Metastatic Pancreatic Carcinoma in the Ovary (tissue), 1 donor: ENCODE measurements around the gene RTKN.

GRCh38 chr2:71746777-71747518 is 280.4 kb downstream of the DYSF start:
- PRO-cap, result no peak

DNA sequence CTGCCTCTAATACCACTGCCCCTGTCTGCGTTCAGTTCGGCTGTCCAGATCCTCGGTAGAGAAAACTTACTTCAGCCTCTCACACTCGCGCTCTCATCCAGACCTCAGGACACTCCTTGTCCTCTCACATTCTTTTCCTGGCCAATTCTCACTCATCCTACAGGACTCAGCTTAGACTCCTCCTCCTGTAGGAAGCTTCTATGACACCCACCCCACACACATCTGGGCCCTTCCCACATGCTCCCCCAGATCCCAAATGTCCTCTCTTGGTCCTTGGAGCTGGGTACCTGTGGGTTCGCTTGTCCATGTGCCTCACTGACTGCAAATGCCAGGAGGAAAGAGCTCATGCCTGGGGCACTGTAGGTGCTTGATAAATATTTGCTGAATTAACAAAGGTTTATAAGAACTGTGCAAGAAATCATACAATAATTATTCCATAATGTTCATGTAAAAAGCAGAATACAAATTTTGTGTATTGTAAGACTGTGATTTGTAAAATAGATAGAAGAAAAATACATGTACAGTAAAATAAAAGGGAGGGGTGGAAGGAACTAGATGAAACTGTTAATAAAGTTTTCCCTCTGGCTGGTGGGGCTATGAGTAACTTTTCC is 182.7 kb downstream of the CYP26B1 start:
- PRO-cap, result no peak

GRCh38 chr2:72989700-72990146 is 72.4 kb downstream of the EMX1 start:
- PRO-cap, result no peak

DNA sequence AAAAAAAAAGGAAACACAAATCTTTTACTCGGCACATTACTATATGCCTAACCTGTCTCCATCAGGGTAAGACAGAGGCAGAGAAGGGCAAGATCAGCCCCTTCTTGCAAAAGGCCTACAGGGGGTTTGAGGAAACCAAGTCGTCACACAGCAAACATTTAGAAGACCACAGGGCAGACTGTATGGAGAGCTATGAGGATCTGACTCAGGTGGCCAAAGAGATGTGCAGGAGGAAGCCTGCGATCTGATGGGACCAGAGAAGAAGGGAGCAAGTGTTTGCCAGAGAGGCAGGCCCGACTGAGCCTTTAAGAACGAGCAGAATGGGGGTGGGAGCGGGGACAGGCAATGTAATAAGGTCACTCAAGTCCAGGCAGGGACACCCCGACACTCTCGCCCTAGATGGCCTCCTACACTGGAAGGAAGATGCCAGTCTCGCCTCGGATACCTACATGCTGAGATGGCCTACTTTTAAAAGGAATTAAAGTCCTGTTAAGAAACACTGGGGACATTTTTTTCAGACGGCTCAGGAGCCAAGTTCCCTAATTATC is 1.6 kb downstream of the SFXN5 start:
- PRO-cap, result no peak

- PRO-cap, result no peak
Measured at GRCh38 chr2:73212300-73212929, 1.6 kb upstream of the SMYD5 start.

DNA sequence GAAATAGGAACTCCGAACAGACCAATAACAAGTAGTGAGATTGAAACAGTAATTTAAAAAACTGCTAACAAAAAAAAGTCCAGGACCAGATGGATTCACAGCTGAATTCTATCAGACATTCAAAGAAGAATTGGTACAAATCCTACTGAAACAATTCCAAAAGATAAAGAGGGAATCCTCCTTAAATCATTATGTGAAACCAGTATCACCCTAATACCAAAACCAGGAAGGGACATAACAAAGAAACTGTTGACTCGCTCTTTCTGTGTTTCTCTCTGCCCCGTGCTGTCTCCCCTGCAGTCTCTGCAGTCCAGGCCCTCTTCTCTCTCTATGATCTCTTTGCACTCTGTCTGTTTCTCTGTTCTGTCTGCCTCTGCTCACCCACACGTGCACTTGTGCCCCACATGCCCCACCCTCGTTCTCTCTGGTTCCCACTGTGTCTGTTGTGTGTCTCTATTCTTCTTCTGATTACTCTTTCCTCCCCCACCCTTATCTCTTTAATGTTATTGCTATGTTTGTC is 54.2 kb downstream of the NAT8 start:
- PRO-cap, result no peak

DNA sequence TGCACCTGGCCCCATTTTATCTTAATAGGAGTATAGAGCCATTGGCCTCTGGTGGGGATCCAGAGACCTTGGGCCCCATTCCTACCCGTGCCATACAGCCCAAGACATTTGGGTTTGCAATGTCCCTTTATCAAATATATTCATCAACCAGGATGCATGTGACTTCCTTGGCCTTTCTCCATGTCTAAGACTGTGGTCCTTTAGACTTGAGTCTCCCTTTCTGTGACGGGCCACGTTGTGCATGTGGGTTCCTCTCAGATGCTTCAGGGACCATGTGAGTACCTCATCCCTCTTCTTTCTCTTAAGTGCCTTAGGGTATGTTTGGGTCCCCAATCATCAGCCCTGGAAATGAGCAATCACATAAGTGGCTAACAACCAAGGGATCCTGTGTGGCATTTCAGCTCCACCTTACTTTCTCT is 4.2 kb upstream of the TPRKB start:
- PRO-cap, result no peak

- PRO-cap, result no peak
Measured at GRCh38 chr2:73896270-73897050, 3.7 kb downstream of the ACTG2 start.

GRCh38 chr2:73928703-73929288 is 2.1 kb downstream of the DGUOK start:
- PRO-cap, result no peak

- PRO-cap, result no peak
Measured at GRCh38 chr2:73979574-73980245, 5.0 kb upstream of the TET3 start.

DNA sequence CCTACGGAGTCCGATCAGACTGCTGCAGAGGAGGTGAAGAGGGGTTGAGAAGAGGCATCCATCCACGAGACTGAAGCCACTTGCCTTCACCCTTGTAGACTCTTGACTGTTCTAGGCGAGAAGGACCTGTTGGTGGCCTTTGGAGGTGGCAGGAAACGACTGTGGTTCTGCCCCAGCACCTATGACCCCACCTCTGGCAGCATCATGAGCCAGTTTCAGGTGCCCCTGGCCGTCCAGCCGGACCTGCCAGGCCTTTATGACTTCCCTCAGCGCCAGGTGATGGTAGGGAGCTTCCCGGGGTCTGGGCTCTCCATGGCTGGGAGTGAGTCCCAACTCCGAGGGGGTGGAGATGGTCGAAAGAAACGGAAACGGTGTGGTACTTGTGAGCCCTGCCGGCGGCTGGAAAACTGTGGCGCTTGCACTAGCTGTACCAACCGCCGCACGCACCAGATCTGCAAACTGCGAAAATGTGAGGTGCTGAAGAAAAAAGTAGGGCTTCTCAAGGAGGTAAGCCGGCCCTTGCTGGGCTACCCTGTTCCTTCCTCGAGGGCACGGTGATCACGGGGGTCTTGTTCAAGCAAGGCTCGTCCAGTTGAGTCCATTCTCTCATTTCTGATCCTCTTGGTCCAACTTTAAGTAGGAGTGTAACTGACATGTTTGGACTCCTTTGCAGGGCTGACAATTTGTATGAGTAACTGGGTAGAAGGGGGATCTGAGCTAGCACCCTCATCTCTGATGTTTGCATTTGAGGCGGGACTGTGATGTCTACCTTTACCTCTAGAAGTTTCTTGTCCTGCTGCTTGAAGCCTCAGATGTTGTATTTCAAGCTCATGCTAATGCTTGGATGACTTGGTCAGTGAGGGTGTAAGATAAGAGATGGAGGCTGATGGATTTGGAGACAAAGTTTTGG is 1.7 kb downstream of the TET3 start:
- PRO-cap, result no peak

DNA sequence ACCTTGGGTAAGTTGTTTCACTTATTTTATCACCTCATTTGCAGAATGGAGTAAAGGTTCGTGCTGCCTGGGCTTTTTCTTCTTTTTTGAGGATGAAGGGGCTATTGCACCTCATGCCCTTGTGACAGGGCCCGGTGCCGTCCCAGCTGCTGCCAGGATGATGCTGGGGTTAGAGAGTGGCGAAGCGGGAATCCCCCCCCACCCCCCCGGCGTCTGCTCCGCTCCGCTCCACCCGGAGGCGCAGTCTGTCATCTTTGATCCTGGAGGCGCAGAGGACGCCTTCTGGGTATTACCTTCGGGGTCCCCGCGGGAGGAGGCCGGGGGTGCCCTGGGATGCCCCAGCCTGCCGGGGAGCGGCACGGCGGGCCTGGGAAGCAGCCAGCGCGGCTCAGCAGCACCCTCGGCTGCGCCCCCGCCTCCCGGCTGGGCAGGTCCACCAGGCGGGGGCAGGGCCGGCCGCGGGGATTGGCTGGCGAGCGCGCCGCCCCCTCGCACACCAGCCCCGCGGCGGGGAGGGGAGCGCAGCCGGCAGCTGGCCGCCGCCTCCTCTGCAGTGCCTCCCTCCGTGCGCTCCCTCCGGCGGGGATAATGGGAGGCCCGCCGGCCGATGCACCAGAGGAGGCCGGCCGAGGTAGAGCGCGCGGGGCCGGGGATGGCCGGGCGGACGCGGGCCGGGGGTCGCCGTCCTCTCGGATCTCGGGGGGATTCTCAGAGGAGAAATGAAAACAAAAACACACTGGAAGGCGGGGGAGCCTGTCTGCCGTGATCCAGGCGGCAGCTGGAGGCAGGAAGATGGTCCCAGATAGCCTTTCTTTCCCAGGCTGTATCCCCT is 17.7 kb downstream of the TET3 start:
- PRO-cap, result bidirectional peak, plus-strand start at position 615 of the sequence, minus-strand start at position 406 of the sequence

GRCh38 chr2:74030624-74031394 is 46.1 kb downstream of the TET3 start:
- PRO-cap, result no peak

GRCh38 chr2:74181562-74182291 is 3.0 kb upstream of the MOB1A start:
- PRO-cap, result no peak

DNA sequence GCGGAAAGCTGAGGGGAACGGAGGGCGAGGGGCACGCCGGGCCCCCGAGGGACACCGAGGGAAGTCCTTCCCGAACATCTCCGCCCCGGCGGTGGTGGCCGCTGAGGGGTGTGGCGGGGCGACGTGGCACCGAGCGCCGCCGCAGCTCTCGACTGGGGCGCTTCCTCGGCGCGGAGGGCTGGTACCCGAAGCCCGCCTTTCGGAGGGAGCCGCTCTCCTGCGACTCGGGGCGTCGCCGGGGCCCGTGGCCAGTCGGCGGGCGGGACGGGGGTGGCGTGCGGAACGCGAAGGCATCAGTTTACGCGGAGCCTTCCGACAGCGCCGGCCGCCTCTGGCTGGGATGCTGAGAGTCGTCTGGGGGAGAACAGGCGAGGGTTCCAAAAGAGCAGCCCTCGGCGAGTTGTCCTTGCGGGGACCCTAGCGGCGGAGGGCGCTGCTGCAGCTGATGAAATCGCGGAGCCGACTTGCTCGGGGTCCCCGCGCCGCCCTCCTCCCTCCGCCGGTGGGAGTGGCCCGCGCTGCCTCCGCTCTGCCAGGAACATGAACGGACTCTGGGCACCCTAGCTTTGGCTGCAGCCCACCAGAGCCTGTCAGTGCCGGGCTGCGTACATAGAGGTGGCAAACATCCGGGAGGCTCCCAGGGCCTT is 478 bp downstream of the MTHFD2 start:
- PRO-cap, result bidirectional peak, plus-strand start at position 346 of the sequence, minus-strand start at position 356 of the sequence; unidirectional peak, minus-strand start at position 402 of the sequence

GRCh38 chr2:74391061-74392392 is 11.4 kb upstream of the DCTN1 start:
- PRO-cap, result bidirectional peak, plus-strand start at chr2:74392140, minus-strand start at chr2:74391874

- PRO-cap, result bidirectional peak, plus-strand start at chr2:74441665, minus-strand start at chr2:74441563; bidirectional peak, plus-strand start at chr2:74442034, minus-strand start at chr2:74441898; unidirectional peak, minus-strand start at chr2:74442377; unidirectional peak, minus-strand start at chr2:74442422
Measured at GRCh38 chr2:74441351-74442676, at the start of gene RTKN. Gene RTKN (minus strand): TSS chr2:74441937.

DNA sequence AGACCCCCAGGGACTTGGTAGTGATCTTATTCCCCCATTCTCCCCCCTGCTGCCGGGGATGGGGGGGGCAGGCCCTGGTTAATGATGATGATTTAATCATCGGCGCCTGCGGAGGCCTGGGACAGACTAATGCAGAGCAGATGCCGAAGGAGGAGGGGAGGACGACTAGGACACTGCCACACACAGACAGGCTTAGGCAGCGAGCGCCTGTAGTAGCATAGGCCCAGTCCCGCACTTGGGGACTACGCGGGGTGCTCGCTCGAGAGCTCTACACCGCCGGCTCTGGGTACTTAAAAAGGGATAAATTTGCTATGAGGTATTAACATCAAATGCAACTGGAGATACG is 684 bp upstream of the PCGF1 start:
- PRO-cap, result no peak

- PRO-cap, result no peak
Measured at GRCh38 chr2:74549186-74550036, 4.3 kb downstream of the LOXL3 start.

- PRO-cap, result no peak
Measured at GRCh38 chr2:74558105-74558794, 3.7 kb downstream of the DOK1 start.